SJCRH30 (cell line): ENCODE measurements around the gene MYO15B.

- RAMPAGE, long total RNA, result no peak
Observed at GRCh38 chr17:75308982-75309869, 20.0 kb upstream of the SLC25A19 start.

DNA sequence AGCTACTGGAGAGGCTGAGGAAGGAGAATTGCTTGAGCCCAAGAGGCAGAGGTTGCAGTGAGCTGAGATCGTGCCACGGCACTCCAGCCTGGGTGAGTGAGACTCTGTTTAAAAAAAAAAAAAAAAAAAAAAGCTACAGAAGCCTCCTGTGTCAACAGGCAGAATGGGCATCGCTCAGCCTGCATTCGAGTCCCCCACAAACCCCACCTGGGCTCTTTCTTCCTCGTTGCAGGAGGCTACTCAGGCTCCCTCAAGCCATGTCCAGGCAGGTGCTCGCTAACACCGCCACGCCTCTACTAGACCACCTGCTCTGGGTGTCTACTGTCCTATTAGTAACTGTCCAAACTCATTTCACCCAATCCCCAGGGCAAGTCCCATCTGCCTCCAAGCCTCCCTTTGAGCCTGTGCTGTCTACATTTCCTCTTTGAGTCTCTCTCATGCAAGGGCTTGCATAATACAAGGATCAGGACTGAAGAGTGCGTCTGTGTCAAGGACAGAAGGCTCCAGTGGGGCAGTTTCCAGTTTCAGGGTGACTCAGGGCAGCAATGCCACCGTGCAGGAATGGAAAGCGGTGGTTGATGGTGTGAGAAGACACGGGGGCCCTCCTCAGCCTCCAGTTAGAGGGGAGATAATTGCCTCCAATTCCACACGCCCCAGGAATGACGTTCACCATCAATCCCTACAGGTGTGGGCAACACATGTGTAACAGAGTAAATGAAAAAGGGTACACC lies 24.5 kb upstream of the SLC25A19 start:
- RAMPAGE, long total RNA, result no peak

DNA sequence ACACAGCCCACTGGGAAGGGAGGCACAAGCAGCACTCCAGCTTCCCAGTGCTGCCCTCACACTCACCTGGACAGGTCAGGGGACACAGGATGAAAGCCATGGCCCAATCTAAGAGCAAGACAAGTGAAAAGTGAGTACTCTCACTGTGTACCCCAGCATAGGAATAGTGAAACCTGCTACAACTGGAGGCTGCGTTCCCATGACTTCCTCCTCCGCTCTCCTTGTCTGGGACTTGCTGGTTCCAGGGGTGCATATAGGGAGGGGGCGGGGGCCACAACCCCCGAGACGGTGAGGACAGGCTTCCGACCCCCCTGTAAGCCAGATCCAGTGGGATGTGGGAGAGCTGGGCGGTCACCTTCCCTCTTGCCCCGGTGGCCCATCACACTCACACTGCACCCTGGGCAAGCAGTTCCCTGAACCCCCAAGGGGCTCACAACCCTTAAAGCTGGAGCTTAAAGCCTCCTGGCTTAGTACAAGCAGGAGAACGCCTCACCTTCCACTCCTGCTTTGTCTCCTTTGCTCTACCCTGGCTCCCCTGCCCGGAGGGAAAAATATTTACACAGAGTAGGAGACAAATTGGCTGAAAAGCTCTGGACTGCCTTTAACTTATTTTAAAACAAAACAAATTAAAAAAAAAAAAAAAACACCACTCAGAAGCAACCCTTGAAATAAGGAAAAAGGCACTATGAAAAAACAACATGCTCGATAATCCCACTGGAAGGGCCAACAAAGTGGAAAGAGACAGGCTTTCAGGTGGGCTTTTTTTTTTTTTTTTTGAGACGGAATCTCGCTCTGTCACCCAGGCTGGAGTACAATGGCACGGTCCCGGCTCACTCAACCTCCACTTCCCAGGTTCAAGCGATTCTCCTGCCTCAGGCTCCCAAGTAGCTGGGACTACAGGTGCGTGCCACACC lies 29.7 kb upstream of the SLC25A19 start:
- RAMPAGE, long total RNA, result no peak

DNA sequence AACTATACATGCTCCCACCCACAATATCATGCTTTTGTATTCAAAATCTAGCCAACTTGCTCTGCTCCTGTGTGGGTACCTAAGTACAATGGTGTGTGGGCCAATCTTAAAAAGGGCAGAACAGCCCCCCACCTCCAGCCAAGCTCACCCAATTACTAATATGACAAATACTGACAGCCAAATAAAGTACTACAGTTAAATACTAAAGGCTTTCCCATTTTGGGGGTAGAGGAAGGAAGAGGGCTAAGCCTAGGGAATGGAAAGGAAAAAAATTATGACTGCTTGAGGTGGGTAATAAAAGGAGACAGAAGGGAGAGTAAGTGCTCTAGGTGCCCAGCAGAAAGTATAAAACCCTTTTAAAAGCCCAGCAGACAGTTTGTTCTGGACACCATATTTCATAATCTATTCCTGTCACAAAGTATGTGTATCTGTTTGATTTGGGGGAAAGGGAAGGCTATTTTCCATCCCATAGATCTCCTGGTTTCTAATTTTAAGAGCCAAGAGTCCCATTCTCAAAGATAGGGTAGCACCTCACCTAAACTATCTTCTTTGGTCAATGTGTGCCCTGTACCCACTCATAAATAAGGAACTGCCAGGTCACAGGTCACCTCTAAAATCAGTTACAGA lies 42.7 kb downstream of the GRB2 start:
- RAMPAGE, long total RNA, result no peak

DNA sequence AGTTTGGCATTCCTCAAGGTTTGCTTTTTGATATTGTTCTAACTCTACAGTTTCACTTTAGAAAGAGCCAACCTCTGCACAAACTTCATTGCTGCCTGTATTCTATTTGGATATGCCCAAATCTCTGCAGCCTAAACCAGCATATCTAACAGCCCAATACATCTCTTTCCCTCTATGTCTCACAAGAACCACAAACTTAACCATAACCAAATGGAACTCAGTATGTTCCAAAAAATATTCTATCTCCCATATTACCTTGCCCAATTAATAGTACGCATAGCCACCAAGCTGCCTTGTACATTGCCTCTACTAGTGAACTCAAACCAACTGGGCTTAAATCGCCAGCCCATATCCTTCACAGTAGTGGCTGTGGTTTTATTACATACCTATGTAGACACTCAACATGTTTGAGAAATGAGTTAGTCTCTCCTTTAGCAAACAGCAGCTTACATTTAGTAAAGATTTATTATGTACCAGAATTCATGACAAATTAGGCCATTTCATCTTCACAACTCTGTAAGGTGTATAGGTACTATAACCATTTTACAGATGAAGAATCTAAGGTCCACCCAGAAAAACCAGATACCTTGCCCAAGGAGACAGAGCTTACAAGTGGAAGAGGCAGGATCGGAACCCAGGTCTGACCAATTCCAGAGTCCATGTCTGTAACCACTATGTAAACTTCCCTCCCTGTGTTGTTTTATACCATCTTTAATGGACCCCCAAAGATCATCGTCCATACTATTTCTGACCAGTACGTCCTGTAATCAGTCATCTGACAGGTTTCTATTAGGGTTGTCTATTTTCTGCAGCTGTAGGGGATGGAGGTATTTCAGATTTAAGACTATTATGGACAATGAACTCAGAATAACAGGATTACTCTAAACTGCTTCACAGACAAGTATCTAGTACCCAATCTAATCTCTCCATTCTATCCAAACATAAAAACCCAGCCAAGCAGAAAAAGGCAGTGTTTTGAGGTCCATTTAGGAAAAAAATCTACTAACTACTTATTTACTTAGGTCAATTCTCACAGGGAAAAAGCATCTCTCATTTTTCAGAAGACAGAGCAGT lies 41.2 kb downstream of the GRB2 start:
- RAMPAGE, long total RNA, result no peak

GRCh38 chr17:75587557-75588718 lies at the start of gene MYO15B:
Gene MYO15B, plus strand, starts transcription at chr17:75587800.
- RAMPAGE, long total RNA, result no peak

DNA sequence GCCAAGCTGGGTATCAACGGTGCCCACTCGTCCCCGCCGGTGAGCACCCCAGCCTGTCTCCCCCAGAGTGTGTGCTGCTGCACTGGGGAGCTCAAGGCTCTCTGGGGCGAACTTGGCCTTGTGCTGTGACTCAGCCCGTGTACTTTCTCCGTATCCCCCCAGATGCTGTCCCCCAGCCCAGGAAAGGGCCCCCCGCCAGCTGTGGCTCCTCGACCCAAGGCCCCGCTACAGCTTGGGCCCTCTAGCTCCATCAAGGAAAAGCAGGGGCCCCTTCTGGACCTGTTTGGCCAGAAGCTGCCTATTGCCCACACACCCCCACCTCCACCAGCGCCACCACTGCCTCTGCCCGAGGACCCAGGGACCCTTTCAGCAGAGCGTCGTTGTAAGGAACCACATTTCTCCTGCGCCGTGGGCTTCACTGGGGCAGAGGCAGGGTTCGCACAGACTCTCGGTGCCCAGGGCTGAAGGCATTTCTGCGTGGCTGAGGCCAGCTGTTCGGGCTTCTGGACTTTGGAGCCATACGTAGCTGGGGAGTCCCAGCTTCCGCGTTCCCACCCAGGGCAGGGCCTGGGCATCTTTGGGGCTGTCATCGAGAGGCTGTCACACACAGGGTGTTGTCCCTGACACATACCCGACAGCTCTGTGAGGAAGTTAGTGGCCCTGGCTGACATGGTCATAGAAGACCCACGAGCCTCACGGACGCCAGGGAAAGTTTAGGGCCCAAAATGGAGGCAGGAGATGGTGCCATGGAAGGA lies 16.1 kb upstream of the SMIM5 start:
- RAMPAGE, long total RNA, result no peak

GRCh38 chr17:75635477-75636221 lies 2.4 kb downstream of the SMIM5 start:
- RAMPAGE, long total RNA, result no peak

- RAMPAGE, long total RNA, result no peak
Observed at GRCh38 chr17:75697972-75698343, 23.3 kb upstream of the ITGB4 start.

- RAMPAGE, long total RNA, result no peak
Observed at GRCh38 chr17:75777434-75777610, 2.3 kb downstream of the H3-3B start.

GRCh38 chr17:75783794-75784487 lies 665 bp upstream of the UNK start:
- RAMPAGE, long total RNA, result no peak

GRCh38 chr17:75808713-75809419 lies 24.3 kb downstream of the UNK start:
- RAMPAGE, long total RNA, result no peak

GRCh38 chr17:75809420-75809798 lies 24.8 kb downstream of the UNK start:
- RAMPAGE, long total RNA, result no peak

GRCh38 chr17:75814825-75815470 lies 29.3 kb downstream of the UNC13D start:
- RAMPAGE, long total RNA, result no peak

DNA sequence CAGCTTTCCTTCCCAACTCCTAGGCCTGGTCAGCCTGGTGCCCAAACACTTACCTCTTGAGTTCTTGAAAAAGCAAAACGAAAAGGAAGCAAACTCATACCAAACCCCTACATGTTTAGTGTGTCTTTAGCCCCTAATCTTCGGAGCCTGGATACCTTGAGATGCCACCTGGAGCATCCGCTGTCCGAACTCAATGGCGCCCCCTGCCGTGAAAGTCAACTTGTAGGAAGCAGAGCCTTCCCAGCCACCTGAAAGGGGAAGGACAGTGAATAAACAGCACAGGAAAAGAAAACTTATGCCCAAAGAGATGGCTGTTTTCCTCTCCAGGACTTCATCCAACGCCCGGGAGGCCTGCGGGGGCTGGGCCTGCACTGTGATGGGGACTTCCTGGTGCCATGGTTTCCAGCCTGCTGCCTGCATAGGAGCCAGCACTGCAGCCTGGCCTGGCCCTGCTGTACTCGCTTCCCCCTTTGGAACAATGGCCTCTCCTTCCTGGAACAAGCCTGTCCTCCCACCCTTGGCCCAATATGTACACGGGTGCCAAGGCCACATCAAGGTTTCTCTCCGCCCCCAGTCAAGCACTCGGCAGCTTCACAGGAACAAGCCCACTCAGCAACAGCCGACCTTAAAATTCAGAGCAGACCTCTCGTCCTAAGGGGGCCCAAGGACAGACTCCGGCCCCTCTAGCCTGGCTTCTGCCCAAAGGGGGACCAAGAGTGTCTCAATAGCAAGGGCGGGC lies 4.4 kb upstream of the UNC13D start:
- RAMPAGE, long total RNA, result no peak

DNA sequence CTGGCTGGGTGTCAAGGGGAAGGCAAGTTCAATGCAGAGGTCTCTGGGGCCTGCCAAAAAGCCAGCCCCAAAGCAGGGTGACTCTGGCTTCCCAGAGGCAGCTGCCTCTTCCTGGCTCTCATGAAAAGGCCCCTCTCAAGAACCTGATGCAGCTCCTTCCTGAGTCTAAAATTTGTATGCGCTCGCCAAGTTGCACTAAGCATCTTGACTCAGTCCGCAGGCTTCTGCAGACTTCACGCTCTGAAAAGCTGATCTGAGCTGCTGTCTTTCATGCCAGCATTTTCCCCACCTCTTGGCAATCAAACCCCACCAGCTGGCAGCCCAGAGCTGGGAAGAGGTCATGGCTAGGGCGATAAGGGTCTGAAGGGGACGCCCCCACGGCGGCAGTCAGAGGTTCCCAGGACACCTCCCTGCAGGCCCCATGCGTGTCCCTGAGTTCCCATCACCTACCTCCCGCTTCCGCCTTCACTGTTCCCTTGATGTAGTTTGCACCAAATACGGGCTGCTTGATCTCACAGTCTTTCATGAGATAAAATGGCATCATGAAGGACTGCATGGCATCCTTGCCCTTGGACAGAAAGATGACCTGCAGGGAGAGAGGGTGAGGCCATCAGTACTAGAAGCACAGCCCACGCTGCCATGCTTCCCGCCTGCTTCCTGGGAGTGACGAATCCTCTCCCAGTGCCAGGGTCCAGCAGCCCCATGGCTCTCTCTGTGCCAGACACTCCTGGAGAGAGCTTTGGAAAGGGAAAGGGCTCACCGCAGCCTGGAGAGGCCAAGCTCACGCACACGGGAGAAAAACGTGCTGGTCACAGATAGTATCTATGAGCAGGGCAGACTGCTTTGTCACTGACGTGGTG lies 5.2 kb upstream of the UNC13D start:
- RAMPAGE, long total RNA, result no peak

GRCh38 chr17:75854388-75854896 lies 693 bp downstream of the WBP2 start:
- RAMPAGE, long total RNA, result no peak

- RAMPAGE, long total RNA, result no peak
Observed at GRCh38 chr17:75861291-75861696, 6.2 kb upstream of the WBP2 start.

DNA sequence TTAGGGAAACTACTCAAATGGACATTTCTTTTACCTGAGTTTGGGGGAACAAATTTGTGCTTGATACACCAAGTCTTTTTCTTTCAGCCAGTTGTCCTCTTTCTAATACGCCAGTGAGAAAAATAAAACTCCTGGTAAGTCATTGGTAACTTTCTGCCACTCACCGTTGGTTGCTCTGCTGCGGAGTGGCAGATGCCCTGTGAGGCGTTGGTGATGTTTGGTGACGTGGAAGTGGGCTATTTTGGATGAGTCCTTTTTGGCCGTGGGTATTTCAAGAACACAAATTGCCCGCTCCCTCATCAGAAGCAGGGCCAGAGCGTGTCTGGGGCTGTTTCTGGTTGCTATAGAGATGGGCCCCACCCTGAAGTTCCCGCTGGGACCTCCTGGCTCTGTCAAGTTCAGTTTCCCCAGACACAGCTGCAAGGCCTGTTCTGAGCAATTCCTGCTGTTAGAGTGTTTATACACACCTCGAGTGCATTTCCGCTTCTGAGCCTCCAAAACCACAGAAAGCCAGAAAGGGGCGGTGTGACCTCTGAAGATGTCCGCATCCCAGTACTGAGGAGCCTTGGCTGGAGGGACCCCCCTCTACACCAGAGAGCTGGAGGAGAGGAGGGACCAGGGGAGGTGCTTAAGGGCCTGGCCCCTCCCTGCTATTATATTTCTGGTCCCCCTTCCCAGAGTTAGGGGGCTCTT lies 9.2 kb upstream of the WBP2 start:
- RAMPAGE, long total RNA, result no peak

GRCh38 chr17:75875688-75876627 lies 2.4 kb downstream of the TRIM47 start:
- RAMPAGE, long total RNA, result no peak